SK-N-SH (cell line): ENCODE measurements around the gene FIBP.

DNA sequence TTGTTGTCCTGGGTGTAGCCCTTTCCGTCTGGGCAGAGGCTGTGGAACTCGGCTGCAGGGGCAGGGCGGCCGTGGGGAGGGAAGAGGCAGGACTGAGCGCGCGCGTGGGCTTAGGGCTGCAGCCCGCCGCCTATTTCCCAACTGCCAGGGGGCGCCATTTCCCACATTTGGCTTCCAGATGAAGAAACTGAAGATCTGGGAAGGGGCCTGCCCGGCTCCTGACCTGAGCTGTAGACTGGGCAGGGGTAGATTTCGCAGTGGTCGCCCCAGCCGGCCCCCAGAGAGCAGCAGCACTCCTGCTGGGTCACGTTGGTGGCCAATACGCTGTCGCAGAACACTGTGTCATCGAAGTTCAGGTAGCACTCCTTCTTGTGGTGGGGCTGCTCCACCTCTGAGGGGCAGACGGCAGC, 16.0 kb downstream of the SCYL1 start:
- RRBS: 6% methylated on average over 4 of the region's 20 CpGs
CAGE:
- cytosol, long polyA plus RNA: no peak
- long polyA plus RNA: no peak
- nucleus, long polyA plus RNA: no peak

DNA sequence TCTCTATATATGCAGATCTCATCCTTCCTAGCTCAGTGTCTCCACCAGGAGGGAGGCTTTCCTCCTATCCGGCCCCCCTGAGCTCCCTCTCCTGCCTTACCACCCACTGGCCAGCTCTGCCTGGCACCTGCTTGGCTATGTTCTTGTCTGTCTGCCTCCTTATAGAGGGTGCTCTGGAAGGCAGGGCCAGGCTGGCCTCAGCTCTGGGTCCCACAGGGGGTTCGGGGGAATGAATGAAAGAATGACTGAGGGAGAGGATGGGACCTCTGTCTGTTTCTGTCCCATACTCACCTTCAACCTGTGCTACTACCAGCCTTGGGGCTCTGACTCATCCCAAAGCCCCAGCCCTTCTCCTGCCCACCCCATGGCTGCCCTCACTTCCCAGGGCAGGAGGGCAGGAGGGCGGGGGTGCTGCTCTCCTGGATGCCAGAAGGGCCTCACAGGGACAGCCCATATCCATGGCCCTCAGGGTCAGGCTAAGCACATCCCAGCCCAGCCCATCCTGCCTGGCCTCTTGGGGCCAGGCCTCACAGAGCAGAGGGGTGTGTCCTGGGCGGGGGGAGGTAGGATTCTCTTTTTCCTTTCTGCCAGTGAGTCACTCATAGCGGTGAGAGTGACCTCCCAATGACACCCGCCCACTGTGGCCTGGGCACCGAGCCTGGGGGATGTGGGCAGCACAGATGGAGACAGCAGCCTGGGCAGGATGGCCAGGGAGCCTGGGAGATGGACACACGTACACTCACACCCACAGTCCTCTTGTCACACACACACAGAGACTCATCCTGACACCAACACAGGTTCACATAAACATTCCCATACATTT, 2.5 kb downstream of the LTBP3 start:
- RRBS: no CpG with 5 or more reads among the region's 8 CpGs
CAGE:
- cytosol, long polyA plus RNA: no peak
- long polyA plus RNA: no peak
- nucleus, long polyA plus RNA: no peak

- RRBS: 98% methylated on average over 2 of the region's 28 CpGs
CAGE:
- cytosol, long polyA plus RNA: no peak
- long polyA plus RNA: no peak
- nucleus, long polyA plus RNA: no peak
Measured at GRCh38 chr11:65579333-65580504, 3.9 kb downstream of the EHBP1L1 start.

- RRBS: 97% methylated on average over 3 of the region's 16 CpGs
CAGE:
- cytosol, long polyA plus RNA: no peak
- long polyA plus RNA: no peak
- nucleus, long polyA plus RNA: no peak
Measured at GRCh38 chr11:65621991-65622470, 6.5 kb downstream of the PCNX3 start.

- RRBS: no CpG with 5 or more reads among the region's 8 CpGs
CAGE:
- cytosol, long polyA plus RNA: no peak
- long polyA plus RNA: no peak
- nucleus, long polyA plus RNA: no peak
Measured at GRCh38 chr11:65662175-65662672, 492 bp downstream of the RELA start.

DNA sequence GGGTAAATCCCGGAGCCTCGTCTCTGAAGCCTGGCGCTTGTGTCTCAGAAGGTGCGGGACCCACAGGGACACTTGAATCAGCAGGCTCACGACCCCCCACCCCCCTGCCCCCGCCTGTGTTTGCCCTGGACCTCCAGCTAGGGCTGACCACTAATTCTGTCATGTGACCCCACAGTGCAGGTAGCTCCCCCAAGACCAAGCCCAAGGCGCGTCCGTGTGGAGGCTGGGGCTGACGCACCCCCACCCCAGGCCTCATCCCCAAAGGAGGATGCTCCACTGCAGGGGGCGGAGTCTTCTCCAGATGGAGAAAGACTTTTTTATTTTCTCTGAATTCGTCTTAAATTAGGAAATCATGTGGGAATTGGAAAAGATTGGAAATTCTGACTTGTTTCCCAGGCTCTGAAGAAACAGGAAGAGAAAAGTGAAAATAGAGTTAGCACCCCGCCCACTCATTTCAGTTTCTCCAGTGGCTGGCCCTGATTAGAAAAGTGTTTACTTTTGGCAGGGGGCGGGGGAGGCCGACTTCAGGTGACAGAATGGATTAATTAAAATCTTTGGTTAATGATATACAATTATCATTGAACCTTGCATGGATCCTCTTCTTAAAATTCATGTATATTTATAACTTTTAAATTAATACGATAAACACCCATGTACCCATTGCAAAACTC, 1.1 kb upstream of the RELA start:
- RRBS: 0% methylated on average over 1 of the region's 16 CpGs
CAGE:
- cytosol, long polyA plus RNA: no peak
- long polyA plus RNA: no peak
- nucleus, long polyA plus RNA: no peak

GRCh38 chr11:65713839-65714402, 1.9 kb downstream of the KAT5 start:
- RRBS: no CpG with 5 or more reads among the region's 9 CpGs
CAGE:
- cytosol, long polyA plus RNA: no peak
- long polyA plus RNA: no peak
- nucleus, long polyA plus RNA: no peak

- RRBS: no CpG with 5 or more reads among the region's 17 CpGs
CAGE:
- cytosol, long polyA plus RNA: no peak
- long polyA plus RNA: no peak
- nucleus, long polyA plus RNA: no peak
Measured at GRCh38 chr11:65791507-65792167, 4.8 kb downstream of the OVOL1 start.

GRCh38 chr11:65826941-65827293, 6.8 kb upstream of the SNX32 start:
- RRBS: no CpG with 5 or more reads among the region's 6 CpGs
CAGE:
- cytosol, long polyA plus RNA: no peak
- long polyA plus RNA: no peak
- nucleus, long polyA plus RNA: no peak

DNA sequence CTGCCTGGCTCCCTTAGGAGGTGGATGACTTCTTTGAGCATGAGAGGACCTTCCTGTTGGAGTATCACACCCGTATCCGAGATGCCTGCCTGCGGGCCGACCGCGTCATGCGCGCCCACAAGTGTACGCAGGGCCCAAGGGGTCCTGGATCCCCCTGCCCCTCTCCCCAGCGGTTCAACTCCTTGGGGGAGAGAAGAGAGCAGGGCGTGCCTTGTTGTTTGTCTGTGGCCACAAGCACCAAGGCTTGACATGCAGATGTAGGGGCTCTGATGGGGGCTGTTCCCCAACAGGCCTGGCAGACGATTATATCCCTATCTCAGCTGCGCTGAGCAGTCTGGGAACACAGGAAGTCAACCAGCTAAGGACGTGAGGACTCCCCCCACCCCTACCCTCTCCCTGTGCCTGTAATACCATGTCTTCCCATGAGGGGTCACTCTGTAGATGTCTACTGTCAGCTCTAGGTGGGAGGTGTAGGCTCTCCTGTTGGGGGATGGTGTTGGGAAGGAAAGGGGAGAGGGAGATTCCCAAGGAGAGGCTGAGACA, 6.9 kb downstream of the CFL1 start:
- RRBS: no CpG with 5 or more reads among the region's 14 CpGs
CAGE:
- cytosol, long polyA plus RNA: no peak
- long polyA plus RNA: no peak
- nucleus, long polyA plus RNA: no peak

DNA sequence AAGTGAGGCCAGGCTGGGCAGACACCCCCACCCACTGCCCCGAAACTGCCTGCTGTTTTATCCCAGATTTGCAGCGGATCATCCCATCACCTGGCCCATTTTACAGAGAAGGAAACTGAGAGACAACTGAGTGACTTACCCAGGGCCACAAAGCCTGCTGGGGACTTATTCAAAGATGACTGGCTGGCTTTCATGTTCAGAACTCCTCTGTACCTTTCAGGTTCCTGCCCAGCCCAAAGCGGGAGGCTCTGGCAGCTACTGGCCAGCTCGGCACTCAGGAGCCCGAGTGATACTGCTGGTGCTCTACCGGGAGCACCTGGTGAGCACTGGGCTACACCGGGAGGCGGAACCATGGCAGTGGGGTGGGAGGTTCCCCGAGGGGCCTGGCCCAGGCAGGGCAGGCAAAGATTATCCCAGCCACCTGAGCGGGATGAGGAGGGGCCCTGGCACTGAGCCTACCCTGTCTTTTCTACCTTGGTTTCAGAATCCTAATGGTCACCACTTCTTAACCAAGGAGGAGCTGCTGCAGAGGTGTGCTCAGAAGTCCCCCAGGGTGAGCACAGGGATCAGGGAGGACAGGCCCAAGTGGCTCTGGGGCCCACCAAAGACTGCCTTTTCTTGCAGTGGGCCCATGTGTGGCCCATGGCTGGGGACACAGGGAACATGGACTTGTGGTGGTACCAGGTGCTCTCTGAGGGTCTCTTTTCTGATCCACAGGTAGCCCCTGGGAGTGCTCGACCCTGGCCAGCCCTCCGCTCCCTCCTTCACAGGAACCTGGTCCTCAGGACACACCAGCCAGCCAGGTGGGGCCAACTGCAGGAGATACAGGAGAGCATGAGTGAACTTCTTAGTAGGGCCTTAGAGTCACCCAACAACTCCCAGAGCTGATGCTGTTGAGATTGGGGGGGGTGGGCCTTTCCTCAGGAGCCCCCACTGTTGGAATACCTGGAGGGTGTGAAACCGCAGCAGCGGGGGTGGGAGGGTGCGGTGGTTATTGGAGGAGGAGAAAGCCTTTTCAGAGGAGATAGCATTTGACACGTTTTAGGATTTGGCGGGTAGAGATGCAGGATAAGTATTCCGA, 1.8 kb downstream of the MUS81 start:
- RRBS: no CpG with 5 or more reads among the region's 18 CpGs
CAGE:
- cytosol, long polyA plus RNA: no peak
- long polyA plus RNA: no peak
- nucleus, long polyA plus RNA: no peak

DNA sequence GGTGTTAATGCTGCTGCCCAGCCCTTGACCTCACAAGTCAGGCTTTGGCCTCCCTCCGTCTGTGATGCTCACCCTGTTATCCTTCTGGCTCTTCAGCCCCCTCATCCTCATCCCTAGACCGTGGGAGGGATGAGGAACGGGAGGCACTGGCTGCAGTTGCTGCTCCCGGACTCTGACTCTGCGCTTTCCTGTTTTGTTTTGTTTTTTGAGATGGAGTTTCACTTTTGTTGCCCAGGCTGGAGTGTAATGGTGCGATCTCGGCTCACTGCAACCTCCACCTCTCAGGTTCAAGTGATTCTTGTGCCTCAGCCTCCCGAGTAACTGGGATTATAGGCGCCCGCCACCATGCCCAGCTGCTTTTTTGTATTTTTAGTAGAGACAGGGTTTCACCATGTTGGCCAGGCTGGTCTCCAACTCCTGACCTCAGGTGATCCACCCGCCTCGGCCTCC, 1.3 kb upstream of the CTSW start:
- RRBS: no CpG with 5 or more reads among the region's 12 CpGs
CAGE:
- cytosol, long polyA plus RNA: no peak
- long polyA plus RNA: no peak
- nucleus, long polyA plus RNA: no peak

- RRBS: 2% methylated on average over 28 of the region's 83 CpGs
CAGE:
- cytosol, long polyA plus RNA: start-site peak on the minus strand at chr11:65888434-65888498, 83 and 348 reads in 2 replicates
- long polyA plus RNA: no peak
- nucleus, long polyA plus RNA: no peak
Measured at GRCh38 chr11:65887576-65888843, at the start of gene FIBP. TSS of gene FIBP (minus strand) at chr11:65888471.

- RRBS: no CpG with 5 or more reads among the region's 4 CpGs
CAGE:
- cytosol, long polyA plus RNA: no peak
- long polyA plus RNA: no peak
- nucleus, long polyA plus RNA: no peak
Measured at GRCh38 chr11:65898606-65899041, 1.6 kb downstream of the FOSL1 start.

- RRBS: no CpG with 5 or more reads among the region's 5 CpGs
CAGE:
- cytosol, long polyA plus RNA: no peak
- long polyA plus RNA: no peak
- nucleus, long polyA plus RNA: no peak
Measured at GRCh38 chr11:65903020-65903625, 2.9 kb upstream of the FOSL1 start.

DNA sequence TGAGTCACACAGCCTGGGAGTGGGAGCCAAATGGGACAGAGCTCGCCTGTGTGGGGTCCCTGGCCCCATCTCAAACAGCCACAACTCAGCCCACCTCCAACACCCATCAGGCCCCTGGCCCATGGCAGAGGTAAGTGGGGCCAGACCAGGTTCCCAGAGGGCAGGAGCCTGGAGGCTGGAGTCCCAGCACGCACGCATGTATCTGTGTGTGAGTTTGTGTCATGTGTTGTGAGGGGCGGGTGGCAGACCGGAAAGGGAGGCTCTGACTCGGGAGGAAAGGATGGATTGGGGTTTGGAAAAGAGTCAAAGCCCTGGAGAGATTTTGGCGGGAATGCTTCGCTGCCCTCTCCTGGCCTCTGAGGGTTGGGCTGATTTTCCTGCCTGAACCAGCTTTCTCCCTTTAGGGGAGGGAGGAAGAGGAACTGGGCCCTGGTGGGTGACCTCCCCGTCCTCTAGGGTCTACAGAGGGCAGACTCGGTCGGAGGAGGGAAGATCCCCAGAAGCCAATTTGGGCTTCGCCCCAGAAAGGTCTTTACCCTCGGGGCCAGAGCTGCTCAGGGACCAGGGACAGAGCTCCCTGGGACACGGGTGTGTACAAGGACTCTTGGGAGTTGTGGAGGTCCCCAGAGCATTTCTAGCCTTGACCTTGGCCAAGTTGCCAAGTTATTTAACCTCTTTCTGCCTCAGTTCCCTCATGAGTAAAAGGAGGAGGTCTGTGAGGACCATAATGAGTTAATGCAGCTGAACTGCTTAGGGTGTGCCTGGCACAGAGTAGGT, 7.1 kb downstream of the C11orf68 start:
- RRBS: no CpG with 5 or more reads among the region's 14 CpGs
CAGE:
- cytosol, long polyA plus RNA: no peak
- long polyA plus RNA: no peak
- nucleus, long polyA plus RNA: no peak

DNA sequence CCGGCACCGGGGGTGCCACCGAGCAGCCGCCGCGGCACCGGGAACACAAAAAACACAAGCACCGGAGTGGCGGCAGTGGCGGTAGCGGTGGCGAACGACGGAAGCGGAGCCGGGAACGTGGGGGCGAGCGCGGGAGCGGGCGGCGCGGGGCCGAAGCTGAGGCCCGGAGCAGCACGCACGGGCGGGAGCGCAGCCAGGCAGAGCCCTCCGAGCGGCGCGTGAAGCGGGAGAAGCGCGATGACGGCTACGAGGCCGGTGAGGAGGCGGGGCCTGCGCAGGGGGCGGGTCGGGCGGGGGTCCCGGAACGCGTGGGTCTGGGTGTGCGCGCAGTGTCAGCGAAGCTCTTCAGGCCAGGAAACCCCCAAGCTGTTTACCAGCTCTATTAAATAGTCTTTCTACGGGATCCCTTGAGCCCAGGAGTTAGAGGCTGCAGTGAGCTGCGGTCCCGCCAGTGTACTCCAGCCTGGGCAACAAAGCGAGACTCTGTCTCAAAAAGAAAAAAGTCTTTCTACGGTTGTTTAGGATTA, 368 bp downstream of the SART1 start:
- RRBS: under 1% methylated on average over 35 of the region's 56 CpGs
CAGE:
- cytosol, long polyA plus RNA: no peak
- long polyA plus RNA: no peak
- nucleus, long polyA plus RNA: no peak

- RRBS: 95% methylated on average over 10 of the region's 22 CpGs
CAGE:
- cytosol, long polyA plus RNA: no peak
- long polyA plus RNA: no peak
- nucleus, long polyA plus RNA: no peak
Measured at GRCh38 chr11:65977238-65977970, 15.9 kb downstream of the SART1 start.

- RRBS: no CpG with 5 or more reads among the region's 8 CpGs
CAGE:
- cytosol, long polyA plus RNA: no peak
- long polyA plus RNA: no peak
- nucleus, long polyA plus RNA: no peak
Measured at GRCh38 chr11:65979882-65980523, 18.5 kb downstream of the SART1 start.

GRCh38 chr11:65988809-65989393, 13.1 kb downstream of the EIF1AD start:
- RRBS: no CpG with 5 or more reads among the region's 6 CpGs
CAGE:
- cytosol, long polyA plus RNA: no peak
- long polyA plus RNA: no peak
- nucleus, long polyA plus RNA: no peak